T47D (cell line): ENCODE measurements around a stretch of chr7.

DNA sequence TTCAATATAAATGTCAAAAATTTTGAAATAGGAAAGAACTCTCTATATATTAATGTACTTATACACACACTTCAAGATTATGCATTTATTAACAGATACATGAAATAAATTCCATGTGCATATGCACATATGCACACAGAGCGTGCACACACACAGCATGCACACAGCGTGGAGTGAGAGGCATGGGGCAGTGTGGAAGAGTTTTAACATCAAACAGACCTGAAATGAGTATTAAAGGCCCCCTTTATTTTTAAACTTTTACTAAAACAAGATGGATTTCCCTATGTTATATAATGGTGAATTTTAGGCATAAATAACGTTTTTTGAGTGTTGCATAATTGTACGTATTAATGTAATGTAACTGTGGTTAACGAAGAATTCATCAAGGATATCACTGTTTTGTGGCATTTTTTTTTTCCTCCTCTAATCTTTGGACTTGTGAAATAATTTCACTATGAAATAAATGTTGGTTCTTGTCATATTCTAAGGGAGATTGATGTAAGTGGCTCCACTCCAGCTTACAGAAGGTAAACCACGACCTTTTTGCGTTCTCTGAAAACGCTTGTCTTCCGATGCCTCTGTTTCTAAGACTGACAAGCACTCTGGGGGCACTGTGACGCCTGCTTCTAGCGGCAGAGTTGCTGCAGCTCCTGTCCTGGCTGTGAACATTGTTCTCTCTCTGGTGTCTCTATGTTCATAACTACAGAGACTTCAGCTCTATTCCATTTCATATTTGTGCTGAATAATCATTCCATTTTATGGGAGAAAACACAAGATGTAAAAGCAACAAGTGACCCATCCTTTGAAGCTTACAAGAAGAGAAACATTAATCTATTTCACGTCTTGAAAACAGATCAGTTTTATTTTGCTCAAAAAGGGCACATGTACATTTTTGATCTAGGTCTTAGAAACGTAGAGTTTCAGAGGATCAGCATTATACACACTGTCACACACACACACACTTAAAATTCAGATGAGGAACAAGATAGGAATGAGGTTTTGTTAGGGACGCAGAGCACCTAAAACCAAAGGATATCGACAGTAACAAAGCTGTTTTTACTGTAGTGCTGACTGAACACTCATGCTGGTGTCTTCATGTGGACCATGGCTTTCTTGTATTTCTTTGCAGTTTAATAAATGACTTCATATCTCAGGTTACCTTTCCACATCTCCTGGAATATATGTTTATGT, 2.7 kb downstream of the IKZF1 start:
- RRBS, result no CpG with 5 or more reads among the region's 15 CpGs

GRCh38 chr7:50332823-50334141, 28.8 kb downstream of the IKZF1 start:
- RRBS, result no CpG with 5 or more reads among the region's 15 CpGs

DNA sequence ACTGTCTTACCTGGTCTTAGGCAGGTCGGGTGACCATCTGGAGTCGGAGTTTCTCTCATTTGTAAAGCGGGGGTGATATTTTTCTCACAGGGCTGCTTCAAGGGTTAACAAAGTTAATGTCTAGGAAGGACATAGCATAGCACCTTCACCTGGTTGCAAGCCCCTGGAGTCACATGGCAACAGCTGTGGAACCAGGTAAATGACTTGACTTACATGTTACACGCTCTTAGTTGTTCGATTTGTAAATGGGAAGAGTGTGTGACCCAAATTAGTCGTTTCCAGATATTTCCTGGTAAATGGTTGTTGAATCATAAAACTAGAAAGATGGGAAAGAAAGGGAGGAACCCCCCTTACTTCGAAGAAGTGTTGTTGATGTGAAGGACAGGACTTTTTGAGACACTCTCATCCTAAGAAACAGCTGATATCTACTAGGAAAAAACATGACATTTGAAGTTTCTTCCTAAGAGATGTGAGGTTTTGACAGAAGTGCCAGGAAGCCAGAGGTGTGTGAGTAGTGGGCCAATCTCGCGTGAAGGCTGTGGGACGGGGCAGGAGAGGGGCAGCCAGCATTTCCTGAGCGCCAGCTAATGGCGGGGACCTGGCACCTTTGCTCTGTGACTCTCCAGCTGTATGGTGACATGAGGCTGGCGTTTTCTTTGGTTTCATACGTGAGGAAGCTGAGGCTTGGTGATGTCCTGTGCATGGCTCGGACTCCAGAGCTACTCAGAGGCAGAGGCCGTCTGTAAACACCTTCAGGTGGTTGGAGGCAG, 53.5 kb downstream of the IKZF1 start:
- RRBS, result no CpG with 5 or more reads among the region's 16 CpGs

- RRBS, result no CpG with 5 or more reads among the region's 12 CpGs
Observed at GRCh38 chr7:50379018-50379933, 70.9 kb downstream of the FIGNL1 start.

DNA sequence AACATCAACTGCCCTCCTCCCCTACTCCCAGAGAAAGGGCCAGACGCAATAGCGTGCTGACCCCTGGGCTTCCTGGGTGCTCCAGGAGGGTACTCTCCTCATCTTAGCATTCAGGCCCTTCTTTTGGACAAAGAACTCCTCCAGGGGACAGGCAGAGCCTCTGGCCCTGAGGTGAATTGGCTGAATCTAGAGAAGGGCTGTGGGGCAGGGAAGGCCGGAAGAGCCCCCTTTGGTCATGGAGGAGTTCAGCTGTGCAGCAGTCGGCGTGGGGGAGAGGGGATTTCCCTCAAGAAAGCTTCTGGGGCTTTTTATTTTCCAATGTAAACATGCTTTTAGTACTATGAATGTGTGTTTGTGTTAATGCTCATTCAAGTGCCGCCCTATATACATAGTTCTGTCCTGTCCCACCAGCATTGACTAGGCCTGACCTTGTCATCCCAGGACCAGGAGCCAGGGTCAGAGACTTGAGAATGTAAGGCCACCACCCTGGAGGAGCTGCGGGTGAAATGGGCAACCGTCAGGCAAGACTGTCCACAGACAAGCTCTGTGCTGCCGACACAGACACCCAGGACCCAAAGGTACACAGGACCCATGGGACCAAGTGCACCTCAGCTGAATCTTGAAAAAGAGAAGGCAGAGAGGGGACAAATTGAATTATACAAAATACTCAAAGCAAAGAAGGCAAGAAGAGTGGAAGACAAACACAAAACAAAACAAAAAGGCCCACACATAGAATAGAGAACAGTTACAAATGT, 38.7 kb downstream of the FIGNL1 start:
- RRBS, result no CpG with 5 or more reads among the region's 9 CpGs

- RRBS, result 2% methylated on average over 7 of the region's 20 CpGs
Observed at GRCh38 chr7:50449666-50450168, 433 bp downstream of the FIGNL1 start.

DNA sequence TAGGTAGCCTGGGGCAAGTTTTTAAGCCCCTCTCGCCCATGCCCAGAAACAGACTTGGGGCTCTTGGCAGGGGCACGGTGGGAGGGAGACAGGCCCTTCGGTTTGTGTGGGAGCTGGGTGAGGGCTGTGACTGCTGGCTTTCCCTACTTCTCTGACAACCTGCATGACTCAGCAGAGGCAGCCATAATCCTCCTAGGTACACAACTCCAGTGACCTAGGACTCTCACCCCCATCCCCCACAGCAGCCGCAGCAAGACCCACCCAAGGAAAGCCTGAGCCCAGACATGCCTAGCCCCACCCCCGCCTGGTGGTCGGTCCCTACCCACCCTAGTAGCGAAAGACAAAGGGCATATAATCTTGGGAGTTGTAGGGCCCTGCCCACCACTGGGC, 51.6 kb downstream of the DDC start:
- RRBS, result no CpG with 5 or more reads among the region's 7 CpGs

GRCh38 chr7:50560815-50561292, 4.4 kb downstream of the DDC start:
- RRBS, result 21% methylated on average over 5 of the region's 9 CpGs

- RRBS, result no CpG with 5 or more reads among the region's 8 CpGs
Observed at GRCh38 chr7:50631547-50632182, 66.5 kb upstream of the DDC start.

DNA sequence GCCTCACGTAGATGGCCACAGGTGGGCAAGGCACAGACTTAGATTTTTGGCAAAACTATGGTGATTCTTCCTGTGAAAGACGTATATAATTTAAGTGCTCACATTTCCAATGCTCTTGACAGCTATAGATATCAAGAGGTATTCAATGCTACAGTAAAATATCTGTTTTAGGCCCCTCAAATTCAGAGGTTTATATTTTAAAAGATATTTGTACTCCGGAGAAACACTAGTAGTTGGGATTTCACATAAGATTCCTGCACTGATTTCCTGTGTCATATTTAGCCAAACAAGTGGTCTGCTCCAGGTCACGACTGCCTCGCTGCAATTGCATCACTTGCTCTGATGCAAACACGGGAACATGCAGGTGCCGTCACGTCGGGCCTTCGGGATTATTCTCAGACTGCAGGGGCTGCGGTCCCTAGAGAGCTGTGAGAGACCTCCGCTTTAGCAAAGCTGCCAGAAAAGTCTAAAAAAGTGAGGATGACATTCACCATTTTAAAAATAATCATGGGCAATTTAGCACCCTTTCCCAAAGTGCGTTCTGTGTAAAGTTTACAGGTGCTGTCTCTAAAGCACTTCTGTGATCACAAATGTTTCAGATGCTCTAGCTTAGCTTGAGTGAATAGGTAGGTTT, 93.4 kb upstream of the DDC start:
- RRBS, result no CpG with 5 or more reads among the region's 13 CpGs

- RRBS, result no CpG with 5 or more reads among the region's 13 CpGs
Observed at GRCh38 chr7:50673559-50674258, 108.5 kb upstream of the DDC start.

DNA sequence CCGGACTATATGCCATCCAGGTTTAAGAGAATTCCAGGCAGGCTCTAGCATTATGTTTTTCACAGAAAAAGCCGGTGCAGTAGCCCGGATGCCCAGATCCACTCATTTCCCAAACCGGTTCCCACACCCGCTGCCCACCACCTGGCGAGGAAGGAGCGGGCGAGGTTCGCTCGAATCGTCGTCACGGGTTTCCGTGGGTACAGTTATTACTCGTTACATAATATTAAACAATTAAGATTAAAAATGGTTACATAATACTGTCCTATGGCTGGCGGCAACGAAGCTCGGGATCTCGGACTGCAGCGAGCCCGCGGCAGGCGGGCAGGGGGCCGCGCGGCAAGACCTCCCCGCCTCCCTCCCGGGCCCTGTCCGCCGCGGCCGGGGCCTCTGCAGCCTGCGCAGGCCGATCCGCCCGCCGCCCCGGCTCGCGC, 740 bp downstream of the GRB10 start:
- RRBS, result 21% methylated on average over 11 of the region's 40 CpGs

GRCh38 chr7:50962955-50963376, 180.3 kb upstream of the GRB10 start:
- RRBS, result no CpG with 5 or more reads among the region's 4 CpGs

GRCh38 chr7:51043230-51043981, 260.7 kb upstream of the GRB10 start:
- RRBS, result no CpG with 5 or more reads among the region's 19 CpGs

- RRBS, result 2% methylated on average over 7 of the region's 23 CpGs
Observed at GRCh38 chr7:51315085-51315800, 1.4 kb downstream of the COBL start.

GRCh38 chr7:52273639-52274171, 761.7 kb upstream of the POM121L12 start:
- RRBS, result 36% methylated on average over 8 of the region's 31 CpGs

GRCh38 chr7:52274287-52274659, 761.2 kb upstream of the POM121L12 start:
- RRBS, result no CpG with 5 or more reads among the region's 23 CpGs

DNA sequence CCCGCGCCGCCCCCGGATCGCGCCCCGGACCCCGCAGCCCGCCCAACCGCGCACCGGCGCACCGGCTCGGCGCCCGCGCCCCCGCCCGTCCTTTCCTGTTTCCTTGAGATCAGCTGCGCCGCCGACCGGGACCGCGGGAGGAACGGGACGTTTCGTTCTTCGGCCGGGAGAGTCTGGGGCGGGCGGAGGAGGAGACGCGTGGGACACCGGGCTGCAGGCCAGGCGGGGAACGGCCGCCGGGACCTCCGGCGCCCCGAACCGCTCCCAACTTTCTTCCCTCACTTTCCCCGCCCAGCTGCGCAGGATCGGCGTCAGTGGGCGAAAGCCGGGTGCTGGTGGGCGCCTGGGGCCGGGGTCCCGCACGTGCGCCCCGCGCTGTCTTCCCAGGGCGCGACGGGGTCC, 572 bp downstream of the EGFR start:
- RRBS, result 3% methylated on average over 26 of the region's 60 CpGs

- RRBS, result no CpG with 5 or more reads among the region's 5 CpGs
Observed at GRCh38 chr7:55026141-55026487, 7.3 kb downstream of the EGFR start.

- RRBS, result no CpG with 5 or more reads among the region's 11 CpGs
Observed at GRCh38 chr7:55026511-55027368, 7.9 kb downstream of the EGFR start.